ENCODE measurements around a stretch of chr10.

DNA sequence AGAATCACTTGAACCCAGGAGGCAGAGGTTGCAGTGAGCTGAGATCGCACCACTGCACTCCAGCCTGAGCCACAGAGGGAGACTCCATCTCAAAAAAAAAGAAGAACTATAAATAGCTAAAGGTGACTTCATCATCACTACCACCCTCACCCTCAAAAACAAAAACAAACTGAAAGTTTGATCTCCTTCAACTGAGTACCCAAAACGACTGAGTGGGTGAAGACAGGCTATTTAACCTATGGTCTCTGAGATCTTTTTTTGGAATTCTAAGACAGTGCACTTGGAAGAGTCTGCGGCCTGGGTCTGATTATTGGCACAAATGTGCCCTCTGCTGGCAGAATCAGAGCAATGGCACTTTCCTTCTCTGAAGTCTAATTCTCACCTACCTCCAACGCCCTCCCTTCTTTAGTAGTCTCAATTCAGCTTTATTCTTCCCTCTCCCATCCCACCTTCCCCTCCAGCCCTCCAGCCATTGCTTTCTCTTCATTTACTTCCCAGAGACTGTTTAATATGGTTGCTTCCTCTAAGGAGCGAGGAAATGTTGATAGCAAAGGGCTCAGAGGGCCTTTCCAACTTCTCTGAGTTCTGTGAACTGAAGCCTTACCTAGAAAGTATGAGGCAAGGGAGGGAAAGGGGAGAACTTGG, 2.9 kb upstream of the MYOZ1 start:
- PRO-cap: no peak
- RAMPAGE, long total RNA, 4 experiments: no peak in any of the 4 experiments

- PRO-cap: no peak
- RAMPAGE, long total RNA, 4 experiments: no peak in any of the 4 experiments
These were observed 436 bp upstream of the FUT11 start for GRCh38 chr10:73771666-73772013.

DNA sequence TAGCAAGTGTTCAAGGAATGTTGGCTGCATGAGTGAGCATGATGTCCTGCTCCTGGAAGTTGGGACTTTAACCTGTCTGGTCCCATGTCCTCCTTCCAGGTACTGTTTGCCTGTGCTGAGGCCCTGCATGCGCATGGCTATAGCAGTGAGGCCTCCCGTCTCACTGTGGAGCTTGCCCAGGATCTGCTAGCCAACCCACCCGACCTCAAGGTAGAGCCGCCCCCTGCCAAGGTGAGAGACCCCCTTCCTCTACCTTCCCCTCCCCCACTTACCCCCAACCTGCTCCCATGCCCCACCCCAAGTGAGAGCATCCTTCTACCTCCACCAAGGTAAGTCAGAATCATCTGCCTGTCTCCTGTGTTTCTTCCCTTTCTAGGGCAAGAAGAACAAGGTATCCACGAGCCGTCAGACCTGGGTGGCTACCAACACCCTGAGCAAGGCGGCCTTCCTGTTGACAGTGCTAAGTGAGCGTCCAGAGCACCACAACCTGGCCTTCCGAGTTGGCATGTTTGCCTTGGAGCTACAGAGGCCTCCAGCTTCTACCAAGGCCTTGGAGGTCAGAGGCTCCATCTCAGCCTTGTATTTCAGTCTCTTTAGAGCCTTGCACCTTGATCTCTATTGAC, 8.2 kb downstream of the ZSWIM8 start:
- PRO-cap: no peak
- RAMPAGE, long total RNA, 4 experiments: start-site peak on the plus strand in 1 of 4 experiments, centred at position 497 of the sequence, 14 reads per replicate

GRCh38 chr10:73800443-73801436, 10.7 kb downstream of the NDST2 start:
- PRO-cap: no peak
- RAMPAGE, long total RNA, 4 experiments: no peak in any of the 4 experiments

DNA sequence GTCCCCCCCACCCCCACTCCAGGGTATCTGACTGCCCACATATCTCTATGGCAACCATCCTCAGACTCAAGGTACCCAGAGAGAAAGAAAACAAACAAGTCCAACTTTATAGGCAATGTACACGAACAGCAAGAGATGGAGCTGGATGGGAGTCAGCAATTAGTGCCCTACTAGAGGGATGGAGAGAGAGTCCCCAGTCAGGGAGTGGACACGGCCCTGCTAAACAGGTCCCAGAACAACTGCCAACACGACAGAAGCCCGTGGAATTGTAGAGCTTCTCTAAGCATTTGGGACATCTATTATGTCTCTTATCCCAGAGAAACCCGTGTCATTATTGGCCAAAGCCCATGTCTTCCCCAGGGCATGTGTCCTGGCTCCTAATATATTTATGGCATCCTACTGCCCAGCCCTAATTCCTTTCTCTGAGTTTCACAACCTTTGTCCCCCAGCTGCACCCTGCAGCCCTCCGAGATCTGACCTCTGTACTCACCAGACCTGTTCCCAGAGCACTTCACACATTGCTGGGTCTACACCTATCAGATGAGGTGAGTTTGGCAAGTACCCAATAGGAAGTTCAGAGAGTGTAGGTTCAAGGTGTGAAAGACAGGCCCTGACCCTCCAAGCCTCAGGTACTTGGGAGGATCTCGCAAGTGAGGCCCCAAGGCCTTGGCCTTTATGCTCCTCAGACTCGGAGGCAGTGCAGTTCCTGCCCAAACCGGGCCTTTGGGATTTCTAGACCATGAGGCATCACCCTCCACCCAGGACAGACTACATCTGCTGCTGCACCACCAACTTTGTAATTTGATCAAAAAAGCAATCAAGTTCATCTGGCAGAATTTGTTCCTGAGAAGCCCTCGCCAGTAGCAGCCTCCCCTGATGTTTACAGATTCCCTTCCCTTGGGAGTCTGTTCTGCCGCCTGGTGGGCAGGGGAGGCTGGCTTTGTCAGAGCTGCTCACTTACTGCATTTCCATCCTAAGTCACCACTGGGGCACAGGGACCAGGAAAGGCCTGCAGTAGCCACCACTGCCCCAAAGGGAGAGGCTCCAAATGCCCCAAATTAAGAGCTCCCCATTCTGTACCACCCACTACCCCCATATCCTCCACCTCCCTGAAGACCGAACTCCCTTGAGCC, 2.4 kb downstream of the CAMK2G start:
- PRO-cap: bidirectional peak, plus-strand start at position 685 of the sequence, minus-strand start at position 471 of the sequence
- RAMPAGE, long total RNA, 4 experiments: no peak in any of the 4 experiments

- PRO-cap: no peak
- RAMPAGE, long total RNA, 4 experiments: no peak in any of the 4 experiments
These were observed 14.1 kb upstream of the CAMK2G start for GRCh38 chr10:73888305-73888920.

- PRO-cap: no peak
- RAMPAGE, long total RNA, 4 experiments: no peak in any of the 4 experiments
These were observed 6.2 kb upstream of the VCL start for GRCh38 chr10:73991800-73992113.

DNA sequence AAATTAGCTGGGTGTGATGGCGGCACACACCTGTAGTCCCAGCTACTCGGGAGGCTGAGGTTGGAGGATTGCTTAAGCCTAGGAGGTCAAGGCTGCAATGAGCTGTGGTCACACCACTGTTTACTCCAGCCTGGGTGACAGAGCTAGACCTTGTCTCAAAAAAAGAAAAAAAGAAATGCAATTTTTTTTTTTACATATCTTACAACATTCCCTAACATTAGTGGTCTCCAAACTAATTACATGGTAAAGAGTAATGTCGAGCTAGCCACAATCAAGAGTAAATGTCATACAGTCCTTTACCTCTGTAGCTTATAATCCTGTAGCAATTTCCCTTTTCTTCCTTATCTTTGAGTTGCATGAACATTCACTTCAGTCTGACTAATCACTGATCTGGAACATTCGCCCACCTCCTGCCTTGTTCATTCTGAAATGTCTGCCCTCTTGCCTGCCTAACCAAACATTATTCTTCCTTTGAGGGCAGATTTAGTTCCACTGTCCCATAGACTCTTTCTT, 4.9 kb upstream of the VCL start:
- PRO-cap: no peak
- RAMPAGE, long total RNA, 4 experiments: no peak in any of the 4 experiments

GRCh38 chr10:73998828-73999992, 1.3 kb downstream of the VCL start:
- PRO-cap: bidirectional peak, plus-strand start at chr10:73999222, minus-strand start at chr10:73999168; bidirectional peak, plus-strand start at chr10:73999674, minus-strand start at chr10:73999439
- RAMPAGE, long total RNA, 4 experiments: no peak in any of the 4 experiments

DNA sequence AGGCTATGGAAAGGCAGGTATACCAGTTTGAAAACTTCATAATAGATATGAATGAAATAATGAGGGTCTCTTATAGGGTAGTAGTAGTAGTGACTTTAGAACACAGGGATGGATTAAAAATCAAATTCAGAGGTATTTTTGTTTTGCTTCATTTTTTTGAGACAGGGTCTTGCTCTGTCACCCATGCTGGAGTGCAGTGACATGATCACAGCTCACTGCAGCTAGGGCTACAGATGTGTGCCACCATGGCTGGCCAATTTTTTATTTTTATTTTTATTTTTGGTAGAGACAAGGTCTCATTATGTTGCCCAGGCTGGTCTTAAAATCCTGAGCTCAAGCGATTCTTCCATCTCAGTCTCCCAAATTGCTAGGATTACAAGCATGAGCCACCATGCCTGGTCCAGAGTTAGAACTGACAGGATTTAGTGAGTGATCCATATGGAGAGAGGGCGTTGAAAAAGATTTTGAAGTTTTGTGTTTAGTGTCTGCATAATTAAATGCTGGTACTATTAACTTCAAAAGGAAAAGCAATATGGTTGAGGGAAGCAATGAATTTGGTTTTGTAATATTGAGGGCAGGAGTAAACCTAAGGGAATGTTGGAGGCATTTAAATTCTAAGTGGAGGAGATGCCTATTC, 99.7 kb downstream of the ADK start:
- PRO-cap: no peak
- RAMPAGE, long total RNA, 4 experiments: no peak in any of the 4 experiments

- PRO-cap: unidirectional peak, plus-strand start at chr10:74824936; bidirectional peak, plus-strand start at chr10:74825503, minus-strand start at chr10:74825070
- RAMPAGE, long total RNA, 4 experiments: no peak in any of the 4 experiments
These were observed 1.6 kb upstream of the KAT6B start for GRCh38 chr10:74824787-74825129.

DNA sequence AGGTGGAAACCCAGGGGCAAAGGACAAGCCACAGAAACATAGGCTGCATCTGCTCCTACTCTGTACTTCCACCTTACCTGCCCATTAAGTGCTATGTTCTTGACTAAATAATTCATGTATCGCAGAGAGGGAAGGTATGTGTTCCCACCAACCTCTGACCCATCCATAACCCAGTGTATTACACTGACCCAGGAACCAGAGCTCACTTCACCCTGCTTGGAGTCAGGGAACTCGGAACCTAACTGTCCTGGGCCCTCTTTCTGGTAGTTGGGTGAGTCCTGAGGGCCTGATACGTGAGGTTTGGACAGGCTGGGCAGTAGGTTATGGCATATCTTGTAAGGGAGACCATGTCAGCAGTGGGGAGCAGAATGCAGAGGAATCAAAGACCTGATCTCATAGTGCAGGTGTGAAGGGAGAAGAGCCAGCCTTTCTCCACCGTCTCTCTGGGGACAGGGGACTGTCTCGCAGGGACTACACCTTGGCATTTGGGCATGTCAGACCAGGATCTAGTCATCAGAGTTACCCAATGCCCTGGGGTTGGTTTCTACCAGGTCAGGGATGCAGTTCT, 60.3 kb downstream of the KAT6B start:
- PRO-cap: no peak
- RAMPAGE, long total RNA, 4 experiments: start-site peak on the plus strand in 1 of 4 experiments, centred at position 182 of the sequence, 12 reads per replicate

DNA sequence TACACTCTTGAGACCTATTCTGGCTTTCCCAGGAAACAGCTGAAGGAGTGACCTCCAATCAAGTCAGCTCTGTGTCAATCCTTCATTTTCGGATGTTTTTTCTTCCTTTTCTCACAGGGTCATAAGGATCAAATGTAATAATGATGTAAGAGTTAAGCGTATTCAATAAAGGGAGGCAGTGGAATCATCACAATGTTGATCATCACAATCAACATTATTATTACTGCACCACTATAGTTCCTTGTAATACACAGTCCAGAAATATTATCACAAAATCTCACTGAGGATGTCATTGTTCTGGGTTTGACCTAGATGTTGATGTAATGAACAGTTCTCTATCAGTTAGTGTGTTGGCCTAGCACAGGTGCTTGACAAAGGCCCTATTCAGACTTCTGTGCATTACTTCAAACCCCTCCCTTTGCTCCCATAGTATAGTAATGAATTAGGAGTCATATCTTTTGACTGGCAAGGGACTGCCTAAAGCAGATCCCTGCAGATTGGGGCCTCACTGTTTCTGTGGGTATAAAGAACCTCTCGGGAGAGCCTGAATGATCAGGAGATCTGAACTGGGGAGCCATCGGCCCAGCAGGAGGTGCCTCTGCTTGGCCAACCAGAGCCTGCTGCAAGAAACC, 100.5 kb downstream of the KAT6B start:
- PRO-cap: no peak
- RAMPAGE, long total RNA, 4 experiments: no peak in any of the 4 experiments

GRCh38 chr10:75020341-75021065, 52.9 kb downstream of the DUSP29 start:
- PRO-cap: no peak
- RAMPAGE, long total RNA, 4 experiments: no peak in any of the 4 experiments

DNA sequence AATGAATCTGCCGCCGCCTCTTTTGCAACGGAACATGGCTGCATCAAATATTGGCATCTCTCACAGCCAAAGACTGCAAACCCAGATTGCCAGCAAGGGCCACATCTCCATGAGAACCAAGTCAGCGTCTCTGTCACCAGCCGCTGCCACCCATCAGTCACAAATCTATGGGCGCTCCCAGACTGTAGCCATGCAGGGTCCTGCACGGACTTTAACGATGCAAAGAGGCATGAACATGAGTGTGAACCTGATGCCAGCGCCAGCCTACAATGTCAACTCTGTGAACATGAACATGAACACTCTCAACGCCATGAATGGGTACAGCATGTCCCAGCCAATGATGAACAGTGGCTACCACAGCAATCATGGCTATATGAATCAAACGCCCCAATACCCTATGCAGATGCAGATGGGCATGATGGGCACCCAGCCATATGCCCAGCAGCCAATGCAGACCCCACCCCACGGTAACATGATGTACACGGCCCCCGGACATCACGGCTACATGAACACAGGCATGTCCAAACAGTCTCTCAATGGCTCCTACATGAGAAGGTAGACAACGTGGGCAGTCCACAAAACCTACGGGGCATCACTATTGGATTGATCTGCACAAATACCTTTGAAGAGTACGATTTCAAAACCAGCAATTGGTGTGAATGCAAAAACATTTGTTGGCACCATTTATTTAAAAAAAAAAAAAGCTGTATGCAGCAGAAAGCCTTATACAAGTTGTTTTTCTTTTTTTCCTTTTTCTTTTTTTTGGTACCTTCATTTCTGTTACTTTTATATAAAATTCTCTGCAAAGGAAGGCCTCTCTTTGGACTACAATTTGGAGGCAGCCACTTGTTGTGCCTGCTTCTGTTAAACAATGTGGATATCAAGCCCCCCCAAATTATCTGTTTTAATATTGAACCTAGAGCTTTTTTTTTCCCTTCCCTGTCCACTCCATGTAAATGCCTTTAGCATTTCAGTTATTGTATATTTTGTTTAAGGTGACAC, 42.7 kb downstream of the DUSP29 start:
- PRO-cap: no peak
- RAMPAGE, long total RNA, 4 experiments: no peak in any of the 4 experiments

DNA sequence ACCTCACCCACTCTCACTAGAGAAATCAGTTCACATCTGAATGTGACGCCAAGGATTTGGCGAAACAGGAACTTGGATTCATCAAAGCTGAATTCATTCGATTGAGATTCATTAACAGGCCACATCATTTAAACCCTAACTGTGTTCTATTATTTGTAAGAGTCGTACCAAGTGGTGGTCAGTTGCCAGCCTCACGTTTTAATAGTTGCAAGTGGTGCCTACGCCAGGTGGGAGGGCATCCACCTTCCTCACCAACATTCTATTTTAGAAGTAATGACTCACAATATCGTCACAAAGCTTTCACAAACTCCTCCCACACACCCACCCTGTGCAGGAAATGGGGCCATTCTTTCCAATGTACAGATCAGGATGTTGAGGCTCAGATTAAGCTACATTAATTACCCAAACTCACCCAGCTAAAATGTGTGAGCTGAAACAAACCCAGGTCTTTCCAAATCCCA, 39.4 kb downstream of the DUSP29 start:
- PRO-cap: no peak
- RAMPAGE, long total RNA, 4 experiments: no peak in any of the 4 experiments

GRCh38 chr10:75150150-75151040, 38.9 kb downstream of the SAMD8 start:
- PRO-cap: no peak
- RAMPAGE, long total RNA, 4 experiments: no peak in any of the 4 experiments

DNA sequence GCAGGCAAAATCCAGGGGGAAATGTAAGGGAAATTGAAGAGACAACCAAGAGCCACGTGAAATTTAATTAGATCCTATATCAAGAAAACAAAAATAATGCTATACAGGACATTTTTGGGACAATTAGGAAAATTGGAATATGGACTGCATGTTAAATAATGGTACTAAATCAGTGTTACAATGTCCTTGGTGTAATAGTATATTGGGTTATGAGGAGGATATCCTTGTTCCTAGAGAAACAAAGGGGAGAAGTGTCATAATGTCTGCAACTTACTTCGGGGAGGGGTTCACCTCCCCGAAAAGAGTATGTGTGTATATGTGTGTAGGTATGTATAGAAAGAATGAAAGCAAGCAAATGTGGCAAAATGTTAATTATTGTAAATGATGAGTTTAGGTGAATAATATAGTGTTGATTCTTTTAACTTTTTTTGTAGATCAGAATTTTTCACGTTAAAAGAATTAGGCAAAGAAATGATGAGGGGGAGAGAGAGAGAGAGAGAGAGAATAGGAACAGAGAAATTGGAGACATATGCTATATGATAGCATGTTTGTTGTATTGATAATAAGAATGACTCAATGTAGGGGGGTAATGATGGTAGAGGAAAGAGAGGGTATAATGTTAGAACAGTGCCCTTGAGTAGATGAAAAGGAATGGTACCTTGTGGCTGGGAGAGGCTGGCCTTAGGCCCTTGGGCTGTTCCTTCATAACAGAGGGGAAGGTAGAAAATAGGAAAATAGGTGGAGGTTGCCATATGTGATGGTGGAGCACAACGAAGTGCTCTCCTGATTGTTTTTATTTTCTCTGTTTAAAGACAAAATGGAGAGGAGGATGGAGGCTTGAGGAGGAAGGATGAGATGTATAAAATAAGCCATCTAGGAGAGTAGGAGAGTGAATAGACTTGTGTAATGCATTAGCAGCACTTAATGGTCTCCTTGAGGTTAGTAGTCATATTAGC, 45.6 kb downstream of the SAMD8 start:
- PRO-cap: no peak
- RAMPAGE, long total RNA, 4 experiments: start-site peak on the plus strand in 1 of 4 experiments, centred at position 404 of the sequence, 7 reads per replicate

- PRO-cap: no peak
- RAMPAGE, long total RNA, 4 experiments: no peak in any of the 4 experiments
These were observed 262 bp downstream of the VDAC2 start for GRCh38 chr10:75210915-75211201.

DNA sequence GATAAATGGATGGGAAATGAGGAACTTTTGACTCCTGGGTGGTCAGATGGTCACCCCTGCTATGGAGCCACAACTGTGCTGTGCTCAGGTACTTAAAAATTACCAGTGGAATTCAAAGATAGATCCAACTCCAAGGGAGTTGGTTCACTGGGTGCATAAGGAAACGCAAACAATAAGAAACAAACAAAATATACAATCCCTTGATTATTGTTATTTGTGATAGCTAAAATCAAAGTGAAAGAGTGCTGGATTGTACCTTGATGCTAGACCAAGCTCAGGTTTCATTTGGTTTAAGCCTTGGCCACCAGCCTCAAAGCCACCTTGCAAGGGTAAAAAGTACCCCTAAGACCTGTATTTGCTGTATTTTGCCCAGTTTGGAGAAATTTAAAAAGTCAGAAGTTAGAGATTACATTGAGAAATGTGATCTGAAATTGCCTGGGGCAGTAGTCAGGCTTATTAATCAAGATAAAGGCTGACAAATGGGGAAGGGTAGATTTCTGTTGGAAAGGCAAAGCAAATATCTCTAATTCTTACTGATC, 11.2 kb downstream of the COMTD1 start:
- PRO-cap: no peak
- RAMPAGE, long total RNA, 4 experiments: no peak in any of the 4 experiments

All from transverse colon (tissue), 4 donors.